Hepatocyte (in vitro differentiated cells and primary cell): ENCODE results near the genes TYMS and EMILIN2.

GRCh38 chr18:657444-658493, at the start of gene TYMS:
Gene TYMS, plus strand, starts transcription at chr18:657653.
- RAMPAGE, long total RNA: no peak
- RRBS: under 1% methylated on average over 8 of the region's 119 CpGs

DNA sequence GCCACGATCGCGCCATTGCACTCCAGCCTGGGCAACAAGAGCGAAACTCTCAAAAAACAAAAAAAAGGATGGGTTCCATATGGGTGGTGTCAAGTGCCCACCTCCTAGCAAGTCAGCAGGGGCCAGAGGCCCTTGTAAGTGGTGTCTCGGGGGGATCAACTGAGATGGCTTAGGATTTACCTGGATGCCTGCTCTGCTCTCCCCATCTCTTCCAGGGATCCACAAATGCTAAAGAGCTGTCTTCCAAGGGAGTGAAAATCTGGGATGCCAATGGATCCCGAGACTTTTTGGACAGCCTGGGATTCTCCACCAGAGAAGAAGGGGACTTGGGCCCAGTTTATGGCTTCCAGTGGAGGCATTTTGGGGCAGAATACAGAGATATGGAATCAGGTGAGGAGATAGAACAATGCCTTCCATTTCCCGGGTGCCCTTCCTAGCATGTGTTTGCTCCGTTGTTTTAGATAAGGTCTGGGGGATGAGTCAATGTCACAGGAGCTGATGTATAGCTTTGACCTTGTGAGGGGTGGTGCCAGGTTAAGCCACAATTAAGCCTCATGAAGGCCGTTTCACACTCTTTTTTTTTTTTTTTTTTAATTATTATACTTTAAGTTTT, 4.6 kb downstream of the TYMS start:
- RAMPAGE, long total RNA: no peak
- RRBS: no CpG with 5 or more reads among the region's 9 CpGs

DNA sequence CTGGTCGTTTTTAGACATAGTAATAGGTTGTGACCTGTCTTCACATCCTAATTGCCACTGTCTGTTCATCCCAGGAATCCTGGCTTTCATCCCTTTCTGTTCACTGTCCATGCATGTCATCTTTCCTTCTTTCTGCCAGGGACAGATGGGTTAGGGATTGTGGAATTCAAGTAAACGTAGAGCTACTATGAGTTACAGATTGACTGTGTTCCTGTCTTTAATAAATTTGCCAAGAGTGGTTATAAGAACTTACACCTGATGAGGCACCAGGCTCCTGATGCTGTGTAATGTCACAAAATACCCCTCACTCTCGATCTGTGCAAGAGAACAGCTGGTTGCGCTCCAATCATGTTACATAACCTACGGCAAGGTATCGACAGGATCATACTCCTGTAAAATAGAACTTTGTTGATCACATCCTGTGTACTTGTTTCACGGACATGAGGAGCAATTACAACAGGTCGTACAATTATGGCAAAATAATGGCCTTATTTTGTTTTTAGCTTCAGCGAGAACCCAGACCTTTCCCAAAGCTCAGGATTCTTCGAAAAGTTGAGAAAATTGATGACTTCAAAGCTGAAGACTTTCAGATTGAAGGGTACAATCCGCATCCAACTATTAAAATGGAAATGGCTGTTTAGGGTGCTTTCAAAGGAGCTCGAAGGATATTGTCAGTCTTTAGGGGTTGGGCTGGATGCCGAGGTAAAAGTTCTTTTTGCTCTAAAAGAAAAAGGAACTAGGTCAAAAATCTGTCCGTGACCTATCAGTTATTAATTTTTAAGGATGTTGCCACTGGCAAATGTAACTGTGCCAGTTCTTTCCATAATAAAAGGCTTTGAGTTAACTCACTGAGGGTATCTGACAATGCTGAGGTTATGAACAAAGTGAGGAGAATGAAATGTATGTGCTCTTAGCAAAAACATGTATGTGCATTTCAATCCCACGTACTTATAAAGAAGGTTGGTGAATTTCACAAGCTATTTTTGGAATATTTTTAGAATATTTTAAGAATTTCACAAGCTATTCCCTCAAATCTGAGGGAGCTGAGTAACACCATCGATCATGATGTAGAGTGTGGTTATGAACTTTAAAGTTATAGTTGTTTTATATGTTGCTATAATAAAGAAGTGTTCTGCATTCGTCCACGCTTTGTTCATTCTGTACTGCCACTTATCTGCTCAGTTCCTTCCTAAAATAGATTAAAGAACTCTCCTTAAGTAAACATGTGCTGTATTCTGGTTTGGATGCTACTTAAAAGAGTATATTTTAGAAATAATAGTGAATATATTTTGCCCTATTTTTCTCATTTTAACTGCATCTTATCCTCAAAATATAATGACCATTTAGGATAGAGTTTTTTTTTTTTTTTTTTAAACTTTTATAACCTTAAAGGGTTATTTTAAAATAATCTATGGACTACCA, 15.4 kb downstream of the TYMS start:
- RAMPAGE, long total RNA: no peak
- RRBS: no CpG with 5 or more reads among the region's 18 CpGs

GRCh38 chr18:928832-929234, 24.2 kb downstream of the ADCYAP1 start:
- RAMPAGE, long total RNA: no peak
- RRBS: no CpG with 5 or more reads among the region's 4 CpGs

DNA sequence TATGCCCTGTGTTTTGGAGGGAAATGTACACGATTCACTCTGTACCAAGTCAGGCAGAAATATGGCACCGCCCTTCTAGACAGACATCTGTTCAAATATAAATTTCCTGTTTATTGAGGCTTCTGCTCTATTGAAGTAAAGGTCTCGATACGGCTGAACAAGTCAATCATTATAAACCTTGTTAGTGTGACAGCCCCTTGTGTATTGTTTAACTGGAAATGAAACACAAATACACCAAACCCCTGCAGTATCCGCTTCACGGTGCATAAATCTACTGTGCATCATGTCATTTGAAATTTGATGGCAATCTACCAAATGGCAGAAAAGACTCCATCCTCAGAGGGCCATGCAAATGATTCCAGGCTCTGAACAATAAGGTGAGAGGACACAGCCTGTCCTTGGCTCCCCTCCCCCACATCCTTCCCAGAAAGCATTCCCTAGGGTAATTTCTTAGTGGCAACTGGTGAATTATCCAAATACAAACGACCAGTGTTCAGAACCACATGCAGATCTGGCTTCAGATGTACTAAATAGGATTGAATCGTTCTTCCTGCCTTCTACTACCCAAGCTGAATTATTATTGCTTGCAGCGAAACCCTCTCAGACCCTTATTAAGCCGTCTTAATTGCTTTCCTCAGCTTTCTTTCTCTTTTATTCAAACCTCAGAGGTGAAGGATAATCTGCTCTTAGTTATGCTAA, 80.6 kb downstream of the ADCYAP1 start:
- RAMPAGE, long total RNA: no peak
- RRBS: no CpG with 5 or more reads among the region's 10 CpGs

DNA sequence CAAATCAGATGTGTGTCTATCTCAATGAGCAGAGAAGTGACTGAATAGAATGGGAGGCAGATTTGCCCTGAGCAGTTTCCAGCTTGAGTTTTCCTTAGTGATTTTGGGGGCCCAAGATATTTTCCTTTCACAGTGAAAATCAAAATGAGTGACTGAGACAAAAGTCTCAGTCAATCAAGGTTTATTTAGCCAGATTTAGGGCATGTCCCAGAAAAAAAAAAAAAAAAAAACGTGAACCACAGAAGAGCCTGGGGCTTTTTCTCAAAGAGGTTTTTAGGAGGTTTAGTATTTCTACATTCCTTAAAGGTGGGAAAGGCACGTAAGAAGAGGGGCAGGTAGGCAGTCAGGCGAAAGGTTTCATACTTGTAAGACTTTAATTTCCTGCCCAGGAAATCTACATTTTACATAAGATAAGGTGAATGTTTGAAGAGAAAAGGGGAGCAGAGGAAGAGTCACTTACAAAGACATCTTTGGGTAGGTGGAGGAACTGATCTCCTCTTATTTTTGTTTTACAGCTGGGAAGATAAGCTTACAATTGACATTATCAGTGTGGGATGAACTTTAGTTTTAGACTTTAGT, 514.7 kb downstream of the METTL4 start:
- RAMPAGE, long total RNA: no peak
- RRBS: no CpG with 5 or more reads among the region's 3 CpGs

GRCh38 chr18:2655993-2656941, 741 bp downstream of the SMCHD1 start:
- RAMPAGE, long total RNA: no peak
- RRBS: 2% methylated on average over 22 of the region's 76 CpGs

GRCh38 chr18:2726360-2727076, 71.0 kb downstream of the SMCHD1 start:
- RAMPAGE, long total RNA: no peak
- RRBS: no CpG with 5 or more reads among the region's 2 CpGs

- RAMPAGE, long total RNA: no peak
- RRBS: no CpG with 5 or more reads among the region's 4 CpGs
These were observed 84.0 kb upstream of the EMILIN2 start for GRCh38 chr18:2762645-2763318.

DNA sequence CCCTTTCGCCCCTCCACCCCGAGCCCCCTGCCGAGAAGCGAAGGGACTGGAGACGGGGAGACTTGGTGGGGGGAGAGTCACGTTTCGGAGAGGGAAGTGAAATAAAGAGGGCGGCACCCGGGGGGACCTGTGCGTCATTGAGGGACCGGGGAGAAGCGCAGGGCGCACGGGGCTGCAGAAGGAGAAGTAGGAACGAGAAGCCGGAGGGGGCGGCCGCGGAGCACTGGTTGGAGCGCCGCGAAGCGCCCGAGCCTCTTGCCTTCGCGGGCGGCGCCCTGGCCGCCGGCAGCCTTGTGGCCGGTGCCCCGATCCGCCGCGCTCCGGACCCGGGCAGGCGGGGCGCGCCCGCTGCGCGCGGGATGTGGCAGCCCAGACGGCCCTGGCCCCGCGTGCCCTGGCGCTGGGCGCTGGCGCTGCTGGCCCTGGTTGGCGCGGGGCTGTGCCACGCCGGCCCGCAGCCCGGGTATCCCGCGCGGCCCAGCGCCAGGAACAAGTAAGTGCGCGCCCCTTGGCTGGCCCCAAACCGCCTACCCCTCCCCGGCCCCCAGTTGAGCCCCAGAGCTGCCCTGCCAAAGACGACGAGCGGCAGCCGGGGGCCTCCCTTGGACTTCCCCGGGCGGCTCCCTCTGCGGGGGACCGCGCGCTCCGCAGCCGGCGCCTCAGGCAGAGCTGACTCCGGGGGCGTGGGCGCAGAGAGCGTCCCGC, at the start of gene EMILIN2:
TSS of gene EMILIN2 (plus strand) at position 177 of the 705 bp plus-strand sequence.
- RAMPAGE, long total RNA: no peak
- RRBS: 2% methylated on average over 35 of the region's 82 CpGs

DNA sequence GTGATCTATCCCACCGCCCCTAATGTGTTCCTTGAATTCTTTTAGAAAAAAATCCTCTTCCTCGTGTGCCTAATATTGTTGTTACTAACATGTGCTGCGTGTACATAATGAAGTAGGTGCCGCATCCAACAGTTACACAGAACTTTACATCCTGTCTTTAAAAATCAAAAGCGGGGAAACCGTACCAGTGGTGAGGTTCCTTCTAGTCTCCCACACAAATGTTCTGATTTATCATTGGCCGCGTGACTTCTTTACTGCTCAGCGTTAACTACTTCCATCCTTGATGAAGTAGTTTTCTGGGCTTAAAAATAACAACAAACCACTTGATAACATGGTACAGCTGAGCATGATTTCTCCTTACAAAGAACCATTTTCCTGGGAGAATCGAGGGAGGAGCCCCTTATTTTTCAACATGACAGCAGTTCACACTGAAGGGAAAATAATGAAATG, 9.7 kb downstream of the EMILIN2 start:
- RAMPAGE, long total RNA: no peak
- RRBS: no CpG with 5 or more reads among the region's 10 CpGs

- RAMPAGE, long total RNA: no peak
- RRBS: no CpG with 5 or more reads among the region's 8 CpGs
These were observed 73.6 kb downstream of the LPIN2 start for GRCh38 chr18:2939143-2939873.

DNA sequence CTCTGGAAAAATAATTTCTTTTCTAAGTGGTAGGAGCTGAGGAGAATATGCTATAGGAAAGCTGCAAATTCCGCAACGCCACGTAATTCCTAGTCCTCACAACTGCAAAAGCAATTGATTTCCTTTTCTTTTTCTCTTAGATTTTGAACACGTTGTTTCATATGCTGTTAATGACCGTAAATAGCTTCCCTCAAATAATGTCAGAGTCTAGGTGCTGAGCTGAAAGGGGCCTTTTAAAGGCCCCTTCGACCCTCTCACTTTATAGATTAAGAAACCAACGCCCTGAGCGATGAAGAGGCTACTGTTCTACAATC, 65.3 kb downstream of the LPIN2 start:
- RAMPAGE, long total RNA: no peak
- RRBS: no CpG with 5 or more reads among the region's 8 CpGs

DNA sequence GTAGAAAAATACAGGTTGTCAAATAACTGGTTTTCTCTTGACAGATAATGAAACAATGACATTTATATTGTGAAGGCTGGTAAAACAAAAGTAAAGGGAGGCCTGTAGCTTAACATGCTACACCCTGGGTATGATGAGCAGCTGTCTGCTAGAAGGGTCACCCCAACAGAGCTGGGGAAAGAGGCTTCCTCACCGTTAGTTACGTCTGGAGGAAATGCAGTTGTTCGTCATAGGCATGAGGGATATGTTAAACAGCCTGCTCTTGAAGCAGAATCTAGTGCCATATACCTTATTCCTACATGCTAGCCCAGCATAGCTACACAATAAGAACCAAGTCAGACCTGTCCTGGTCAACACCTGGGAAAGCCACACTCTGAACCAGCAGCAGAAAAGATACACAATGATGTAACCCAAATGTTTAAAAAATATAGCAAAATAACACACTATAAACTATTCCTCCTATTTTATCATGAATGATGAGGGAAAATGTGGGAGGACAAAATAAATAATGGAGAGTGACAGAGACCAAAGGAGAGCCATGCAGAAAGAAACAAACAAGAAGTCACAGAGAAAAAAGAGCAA, 49.8 kb downstream of the LPIN2 start:
- RAMPAGE, long total RNA: no peak
- RRBS: no CpG with 5 or more reads among the region's 3 CpGs

- RAMPAGE, long total RNA: no peak
- RRBS: no CpG with 5 or more reads among the region's 12 CpGs
These were observed 41.9 kb downstream of the LPIN2 start for GRCh38 chr18:2970733-2971757.

- RAMPAGE, long total RNA: no peak
- RRBS: no CpG with 5 or more reads among the region's 3 CpGs
These were observed 30.3 kb downstream of the LPIN2 start for GRCh38 chr18:2982334-2983334.

GRCh38 chr18:3027316-3028208, 14.6 kb upstream of the LPIN2 start:
- RAMPAGE, long total RNA: no peak
- RRBS: no CpG with 5 or more reads among the region's 15 CpGs

DNA sequence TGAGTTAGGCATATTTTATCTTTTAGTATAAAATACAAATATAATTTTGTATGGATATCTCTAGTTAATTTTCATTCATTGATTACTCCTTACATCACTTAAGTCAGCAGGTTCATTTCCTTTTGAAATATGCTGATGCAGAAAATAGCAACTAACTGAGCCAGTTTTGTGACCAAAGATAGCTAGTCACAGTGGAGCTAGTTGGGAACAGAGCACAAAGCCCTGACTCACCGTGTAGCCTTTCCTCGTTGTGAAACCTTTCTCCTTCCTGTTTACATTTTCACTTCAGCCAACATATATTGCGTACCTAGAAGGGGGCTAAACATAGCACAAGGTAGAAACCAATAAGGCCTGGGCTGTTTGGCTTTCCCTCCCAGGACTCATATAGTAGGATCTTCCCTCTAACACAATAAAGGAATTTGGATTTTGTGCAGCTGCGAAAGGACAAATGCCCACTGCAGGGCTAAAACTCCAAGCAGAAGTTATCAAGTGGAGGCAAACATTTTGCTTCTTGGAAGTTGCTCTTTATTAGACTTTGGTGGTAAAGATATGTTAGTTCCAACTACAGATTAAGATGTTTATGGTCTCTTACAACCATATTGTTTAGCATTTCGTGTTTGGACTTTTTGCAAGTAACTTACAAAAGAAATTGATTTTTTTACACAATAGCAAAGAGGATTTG, 24.5 kb upstream of the LPIN2 start:
- RAMPAGE, long total RNA: no peak
- RRBS: no CpG with 5 or more reads among the region's 5 CpGs

GRCh38 chr18:3079082-3079618, 66.2 kb upstream of the LPIN2 start:
- RAMPAGE, long total RNA: no peak
- RRBS: no CpG with 5 or more reads among the region's 8 CpGs

DNA sequence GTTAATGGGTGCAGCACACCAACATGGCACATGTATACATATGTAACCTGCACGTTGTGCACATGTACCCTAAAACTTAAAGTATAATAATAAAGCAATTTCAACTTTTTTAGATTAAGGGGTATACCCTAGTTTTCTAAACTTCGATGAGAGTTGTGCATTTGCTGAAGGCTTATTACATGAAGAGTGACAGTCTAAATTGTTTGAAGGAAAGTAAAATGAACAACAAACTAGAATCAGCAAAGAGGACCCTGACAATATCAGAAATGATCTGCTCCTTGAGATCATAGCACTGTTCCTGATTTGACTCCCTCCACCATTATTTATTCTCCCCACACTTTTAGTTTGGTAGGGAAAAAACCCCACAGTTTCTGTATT, 2.5 kb downstream of the MYL12A start:
- RAMPAGE, long total RNA: no peak
- RRBS: no CpG with 5 or more reads among the region's 2 CpGs